HT-29 (cell line): ENCODE measurements around a stretch of chr10.

- RAMPAGE, long total RNA = no peak
Measured at GRCh38 chr10:104328839-104329772, 9.2 kb downstream of the ITPRIP start.

- RAMPAGE, long total RNA = no peak
Measured at GRCh38 chr10:104331132-104332292, 6.8 kb downstream of the ITPRIP start.

- RAMPAGE, long total RNA = no peak
Measured at GRCh38 chr10:104642255-104642579, 1.1 kb downstream of the SORCS3 start.

DNA sequence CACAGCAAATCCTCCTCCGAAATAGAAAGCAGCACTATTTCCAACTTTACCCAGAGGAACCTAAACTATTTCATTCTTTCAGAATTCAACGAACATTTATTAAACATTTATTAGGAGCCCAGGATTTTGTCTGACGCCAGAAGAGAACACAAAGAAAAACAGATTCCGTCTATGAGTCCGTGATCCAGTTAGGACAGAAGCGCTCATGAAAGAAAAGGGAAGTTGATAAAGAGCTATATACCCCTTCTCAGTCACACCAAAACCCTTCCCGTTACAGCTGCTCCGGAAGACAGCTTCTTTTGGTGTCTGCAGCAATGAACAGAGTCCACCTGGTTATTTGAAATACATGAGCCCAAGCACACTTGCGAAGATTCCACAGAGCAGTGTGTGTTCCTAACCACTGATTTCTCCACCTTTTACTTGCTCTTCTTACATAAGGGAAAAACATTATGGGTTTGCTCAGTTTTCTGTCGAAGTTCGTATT, 206.7 kb downstream of the SORCS1 start:
- RAMPAGE, long total RNA = no peak

DNA sequence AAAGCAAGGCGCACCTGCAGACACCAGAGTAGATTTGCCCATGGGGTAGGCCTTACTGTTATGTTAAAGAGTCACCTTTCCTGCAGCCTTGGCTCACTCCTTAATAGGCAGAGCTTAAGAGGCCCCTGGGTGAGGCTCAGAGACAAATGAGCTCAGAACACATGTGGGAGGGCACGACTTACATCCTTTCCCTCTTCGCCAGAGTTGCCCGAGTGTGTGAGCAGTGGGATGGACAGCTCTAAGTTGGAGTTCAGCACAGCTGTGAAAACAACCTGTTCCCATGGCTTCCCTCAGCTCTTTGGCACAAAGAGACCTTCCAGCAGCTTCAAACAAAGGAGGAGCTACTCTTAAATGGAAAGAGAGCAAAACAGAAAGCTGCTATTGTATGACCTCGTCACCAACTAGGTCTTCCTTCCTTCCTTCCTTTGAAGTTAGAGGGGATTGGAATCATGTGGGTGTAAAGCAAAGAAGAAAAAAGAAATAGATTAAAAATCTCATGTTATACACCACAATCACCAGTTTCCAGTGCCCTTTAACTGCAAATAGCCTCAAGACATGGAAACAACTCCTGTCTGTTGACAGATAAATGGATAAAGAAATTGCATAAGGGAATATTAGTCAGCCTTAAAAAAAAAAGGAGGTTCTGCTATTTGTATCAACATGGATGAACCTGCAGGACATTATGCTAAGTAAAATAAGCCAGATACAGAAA, 11.9 kb upstream of the XPNPEP1 start:
- RAMPAGE, long total RNA = no peak

DNA sequence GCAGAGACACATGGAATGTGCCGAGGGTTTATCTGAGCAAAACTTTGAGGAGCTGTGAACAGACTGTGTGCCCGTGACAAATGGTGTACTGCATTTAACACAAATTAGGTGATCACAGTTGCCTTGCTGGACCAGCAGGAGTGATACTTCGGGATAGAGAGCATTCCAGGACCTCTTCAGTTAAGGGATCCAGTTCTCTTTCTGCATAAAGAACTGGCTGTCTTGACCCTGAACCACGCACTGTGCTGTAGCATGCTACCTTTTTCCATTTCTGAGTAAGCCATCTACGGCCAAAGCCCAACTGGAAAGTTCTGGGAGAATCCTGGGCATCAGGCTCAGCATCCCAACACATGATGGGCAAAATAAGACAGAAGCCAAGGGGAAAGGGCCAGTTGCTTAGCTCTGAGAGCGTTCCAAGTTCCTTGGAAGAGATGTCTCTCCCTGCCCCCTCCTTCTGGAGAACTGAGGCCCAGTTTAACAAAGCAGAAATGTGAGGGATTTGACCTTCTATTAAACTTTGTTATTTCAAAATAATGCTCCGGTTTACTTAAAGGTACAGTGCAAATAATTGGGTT, 37.9 kb upstream of the ADD3 start:
- RAMPAGE, long total RNA = no peak

DNA sequence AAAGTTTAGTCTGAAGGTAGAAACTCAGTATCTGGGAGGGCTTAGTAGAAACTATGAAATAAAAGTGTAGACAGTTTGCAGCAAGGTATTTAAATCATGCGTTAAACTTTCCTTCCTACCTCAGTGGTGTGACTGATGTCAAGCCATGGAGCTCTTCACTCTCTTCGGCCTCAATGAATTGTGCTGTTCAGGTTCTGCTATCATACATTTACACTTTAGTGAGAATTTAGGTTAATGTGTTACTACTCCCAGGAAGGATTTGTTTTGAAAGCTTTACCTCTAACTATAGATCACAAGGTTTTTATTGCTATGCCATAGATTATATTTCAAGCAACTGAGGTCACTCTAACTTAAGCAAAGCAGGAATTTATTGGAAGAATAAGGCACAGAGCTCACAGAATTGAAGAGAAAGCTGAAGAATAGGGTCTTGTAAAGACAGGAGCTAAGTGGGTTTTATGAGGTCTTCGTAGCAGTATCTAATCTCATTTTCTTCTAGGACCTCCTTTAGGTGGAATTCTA, 11.0 kb upstream of the ADD3 start:
- RAMPAGE, long total RNA = no peak

DNA sequence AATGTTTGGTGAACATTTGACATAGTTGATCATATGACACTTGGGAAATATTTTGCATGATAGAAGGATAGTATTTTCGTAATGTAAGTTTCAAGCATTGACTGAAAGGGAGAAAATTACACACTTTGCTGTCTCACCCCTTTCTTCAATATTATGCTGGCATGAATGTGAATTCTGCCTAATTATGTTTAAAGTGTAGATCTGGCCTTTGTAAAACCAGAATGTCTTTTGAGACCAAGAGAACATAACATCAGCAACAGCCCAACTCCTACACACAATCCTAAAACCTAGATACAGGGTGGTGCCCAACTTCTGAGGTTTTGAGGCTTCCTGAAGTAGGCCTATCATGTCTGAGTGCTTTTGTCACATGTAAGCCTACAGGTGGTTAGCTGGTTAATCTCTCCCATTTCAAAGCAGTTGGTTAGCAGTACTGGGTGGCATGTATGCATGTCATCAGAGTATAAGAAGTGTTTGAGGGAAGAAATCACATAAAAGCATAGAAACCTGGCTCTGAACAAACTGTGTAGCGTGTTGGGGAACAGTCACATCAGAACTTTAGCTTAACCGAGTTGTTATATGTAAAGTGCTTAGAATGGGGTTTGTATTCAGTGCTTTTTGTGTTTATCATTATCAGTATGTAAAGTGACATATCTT, 2.2 kb downstream of the ADD3 start:
- RAMPAGE, long total RNA = no peak

DNA sequence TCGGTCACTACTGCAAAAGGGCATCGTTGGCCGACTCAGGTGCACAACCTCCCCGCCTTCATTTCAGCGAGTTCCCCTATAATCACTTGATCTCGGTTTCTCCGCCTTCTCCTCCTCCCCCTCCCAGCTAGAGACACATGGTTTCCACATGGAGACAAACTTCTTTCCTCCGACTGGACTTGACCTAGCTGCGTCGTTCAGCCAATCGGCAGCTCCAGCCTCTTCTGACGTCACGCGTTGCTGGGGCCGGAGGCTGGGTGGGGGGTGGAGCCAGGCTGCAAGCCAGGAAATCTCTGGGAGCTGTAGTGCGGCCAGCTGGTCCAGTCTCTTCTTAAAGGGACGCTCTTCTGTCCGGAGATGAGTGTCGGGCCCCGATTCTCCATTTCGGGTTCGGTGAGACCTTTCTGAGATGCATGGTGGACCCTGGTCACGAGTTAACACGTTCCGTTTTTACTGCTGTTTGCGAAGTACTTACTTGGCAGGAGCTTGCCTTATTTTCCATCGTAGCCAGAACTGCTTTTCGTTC, 3.7 kb downstream of the MXI1 start:
- RAMPAGE, long total RNA = no peak

GRCh38 chr10:110358218-110358718, 53.5 kb upstream of the SMNDC1 start:
- RAMPAGE, long total RNA = no peak

DNA sequence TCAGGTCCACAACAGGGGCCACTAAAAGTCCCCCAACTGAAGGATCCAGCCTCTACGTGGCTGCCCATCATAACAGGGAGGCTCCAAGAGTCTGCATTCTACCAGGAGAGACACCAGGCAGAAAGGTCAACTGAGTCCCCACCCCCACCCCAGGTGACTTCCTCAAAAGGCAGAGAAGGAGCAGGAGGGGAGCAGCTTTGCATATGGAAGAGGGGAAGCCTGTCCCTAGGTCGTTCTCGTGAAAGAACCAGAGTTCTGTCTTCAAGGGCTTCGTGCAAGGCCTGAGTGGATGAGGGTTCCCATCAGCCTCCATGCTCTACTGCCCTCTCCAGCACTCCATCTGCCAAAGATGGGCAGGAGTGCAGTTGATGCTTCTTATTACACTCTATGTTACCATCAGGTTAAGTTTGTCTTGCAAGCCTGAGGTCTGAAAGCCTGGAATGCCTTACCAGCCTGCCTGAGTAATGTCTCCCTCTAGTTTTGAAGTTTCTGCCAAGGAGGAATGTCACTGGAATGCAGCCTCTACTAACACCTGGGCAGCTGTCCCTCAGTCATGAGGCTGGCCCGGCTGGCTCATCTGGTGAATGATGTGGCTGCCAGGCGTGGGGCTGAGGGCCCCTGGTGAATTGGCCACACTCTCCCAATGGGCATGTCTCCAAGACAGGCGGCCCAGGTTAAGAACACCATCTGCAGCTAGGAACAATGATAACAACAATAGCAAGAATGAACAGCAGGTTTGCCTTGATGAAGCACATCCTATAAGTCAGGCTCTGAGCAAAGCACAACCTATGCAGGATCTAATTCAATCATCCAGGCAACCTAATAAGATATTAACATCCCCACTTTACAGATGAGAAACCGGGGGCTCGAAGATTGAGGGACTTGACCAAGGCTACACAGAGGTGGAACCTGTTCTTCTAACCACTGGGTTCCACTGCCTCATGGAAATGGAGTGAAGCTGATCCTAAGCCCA, 54.4 kb upstream of the SMNDC1 start:
- RAMPAGE, long total RNA = no peak

DNA sequence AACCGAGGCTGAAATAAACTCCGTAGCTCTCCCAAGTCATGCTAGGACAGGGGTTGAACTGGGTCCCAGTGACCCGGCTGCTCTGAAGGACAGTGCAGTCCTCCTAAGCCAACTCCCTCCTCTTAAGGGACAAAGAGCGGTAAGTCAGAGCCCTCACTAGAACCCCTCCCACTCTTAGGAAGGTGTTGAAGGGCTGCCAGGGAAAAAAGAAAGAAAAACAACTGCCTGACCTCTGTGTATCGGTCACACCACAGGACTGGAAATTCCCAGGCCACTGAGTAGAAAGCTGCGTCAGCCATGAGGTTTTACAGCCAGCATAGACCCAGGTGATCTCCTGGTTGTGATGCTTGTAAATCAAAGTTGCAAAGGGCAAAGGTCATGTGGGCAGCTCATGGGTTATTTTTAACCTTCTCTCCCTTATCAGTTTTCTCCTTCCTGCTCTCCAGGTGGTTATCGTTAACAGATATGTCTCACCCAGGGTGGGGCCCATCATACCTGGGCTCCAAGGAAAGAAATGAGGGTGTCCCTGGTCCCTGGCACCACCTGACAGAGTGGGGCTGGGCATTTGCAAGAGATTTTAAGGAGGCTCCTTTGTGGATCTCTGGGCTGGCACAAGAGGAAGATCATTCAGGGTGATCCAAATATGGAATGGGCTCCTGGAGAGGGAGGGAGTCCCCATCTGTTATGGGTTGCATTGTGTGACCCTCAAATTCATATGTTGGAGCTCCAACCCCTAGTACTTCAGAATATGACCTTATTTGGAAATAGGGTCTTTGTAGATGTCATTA, 91.1 kb upstream of the SMNDC1 start:
- RAMPAGE, long total RNA = no peak

DNA sequence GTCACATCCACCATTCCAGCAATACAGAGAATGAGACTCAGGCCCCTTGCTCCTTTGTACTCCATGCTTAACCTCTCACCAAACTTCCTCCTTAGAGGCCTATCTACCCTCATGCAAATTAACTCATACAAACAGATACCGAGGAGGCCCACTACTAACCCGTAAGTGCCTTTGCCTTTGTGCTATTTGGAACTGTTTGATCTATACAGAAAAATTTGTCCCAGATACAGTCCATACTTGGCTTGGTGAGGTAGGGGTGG, 87.8 kb upstream of the DUSP5 start:
- RAMPAGE, long total RNA = no peak

GRCh38 chr10:110509093-110509545, 11.4 kb downstream of the DUSP5 start:
- RAMPAGE, long total RNA = no peak

DNA sequence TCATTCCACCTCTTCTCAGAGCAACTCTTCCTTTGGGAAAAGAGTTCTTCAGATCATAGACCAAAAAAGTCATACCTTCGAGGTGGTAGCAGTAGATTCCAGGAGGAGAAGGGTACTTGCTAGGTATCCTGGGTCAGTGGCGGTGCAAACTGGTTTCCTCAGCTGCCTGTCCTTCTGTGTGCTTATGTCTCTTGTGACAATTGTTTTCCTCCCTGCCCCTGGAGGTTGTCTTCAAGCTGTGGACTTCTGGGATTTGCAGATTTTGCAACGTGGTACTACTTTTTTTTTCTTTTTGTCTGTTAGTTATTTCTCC, 13.4 kb downstream of the DUSP5 start:
- RAMPAGE, long total RNA = no peak

DNA sequence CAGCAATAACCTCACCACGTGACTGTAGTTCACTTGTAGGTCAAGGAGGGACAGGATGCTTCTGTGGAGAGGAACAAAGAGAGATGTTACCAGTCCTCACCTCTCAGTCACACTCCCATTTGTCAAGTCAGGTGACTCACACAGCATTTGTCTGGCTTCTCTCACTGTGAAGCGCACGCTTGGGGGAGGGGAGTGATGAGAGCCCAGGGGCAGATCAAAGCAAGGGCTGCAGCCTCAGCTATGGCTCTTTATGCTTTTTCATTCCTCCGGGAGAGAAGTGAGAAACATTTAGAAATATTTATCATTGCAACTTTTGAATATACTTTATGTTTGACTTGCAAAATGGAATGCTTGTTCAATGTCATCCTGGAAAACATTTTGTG, 2.8 kb upstream of the RBM20 start:
- RAMPAGE, long total RNA = no peak

DNA sequence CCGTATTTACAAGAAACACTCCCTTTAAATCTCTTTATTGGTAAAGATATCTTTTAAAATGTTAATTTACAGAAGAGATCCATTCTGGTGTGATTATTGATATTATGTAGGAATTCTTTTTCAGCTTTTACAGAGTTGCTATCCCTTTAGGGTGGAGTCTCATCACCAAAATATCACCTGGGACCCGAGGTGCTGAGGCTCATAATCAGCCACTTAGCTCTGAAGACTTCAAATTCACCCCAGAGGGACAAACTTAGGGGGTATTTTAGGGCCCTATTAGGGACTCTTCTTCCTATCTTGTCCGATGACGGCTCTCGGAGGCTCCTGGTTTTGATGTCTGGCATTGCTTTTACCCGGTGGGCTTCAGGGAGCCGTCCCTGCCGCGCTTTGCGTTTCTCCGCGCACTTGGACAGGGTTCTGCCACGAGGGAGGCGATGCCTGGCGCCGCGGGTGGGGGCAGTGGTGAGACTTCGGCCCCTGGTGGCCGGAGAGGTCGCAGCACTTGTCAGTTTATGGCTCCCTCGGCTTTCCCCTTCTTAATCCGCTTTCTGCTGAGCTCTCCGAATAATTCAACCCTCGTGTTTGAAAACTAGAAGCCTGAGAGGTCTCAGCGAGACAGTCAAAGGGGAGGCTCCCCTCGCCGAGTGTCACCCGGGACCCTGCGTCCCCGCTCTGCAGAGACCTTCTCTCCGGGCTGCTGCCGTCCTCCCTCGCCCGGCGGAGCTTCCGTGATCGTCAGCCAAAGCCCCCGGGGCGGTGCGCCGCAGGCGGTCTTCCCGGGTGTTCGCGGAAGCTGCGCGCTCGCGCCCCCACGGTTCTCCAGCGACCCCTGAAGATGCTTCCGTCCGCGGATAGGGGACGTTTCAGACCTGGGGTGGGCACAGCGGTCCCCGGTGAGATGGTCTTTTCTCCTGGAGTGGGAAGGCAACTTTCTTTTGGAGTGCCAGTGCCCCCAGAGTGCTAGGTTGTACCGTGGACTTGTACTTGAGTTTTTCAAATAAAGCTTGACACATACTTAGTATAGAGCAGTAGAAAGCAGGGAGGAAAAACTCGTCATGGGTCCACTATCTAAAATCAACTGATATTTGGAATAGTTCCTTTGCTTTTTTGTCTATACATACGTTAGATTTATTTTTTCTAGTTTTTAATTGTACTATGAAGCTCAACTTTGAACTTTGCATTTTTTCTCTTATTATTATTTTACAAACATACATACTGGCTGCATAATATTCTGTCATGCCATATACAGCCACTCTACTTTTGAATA, 28.1 kb downstream of the RBM20 start:
- RAMPAGE, long total RNA = no peak

GRCh38 chr10:110685919-110686473, 41.9 kb downstream of the RBM20 start:
- RAMPAGE, long total RNA = no peak

- RAMPAGE, long total RNA = no peak
Measured at GRCh38 chr10:110733484-110734002, 89.4 kb downstream of the RBM20 start.

- RAMPAGE, long total RNA = no peak
Measured at GRCh38 chr10:110762765-110763365, 108.9 kb upstream of the PDCD4 start.